Hematopoietic multipotent progenitor cell (in vitro differentiated cells): Measurements from ENCODE around the genes HDAC8 and DMRTC1.

GRCh38 chrX:72547939-72548728 lies 24.5 kb downstream of the HDAC8 start:
- CAGE, long polyA plus RNA: no peak

- CAGE, long polyA plus RNA: start-site peak on the minus strand at chrX:72572794-72572811, 45 reads
These were observed at the start of gene HDAC8 for GRCh38 chrX:72572328-72573459. TSS of gene HDAC8 (minus strand) at chrX:72572843.

DNA sequence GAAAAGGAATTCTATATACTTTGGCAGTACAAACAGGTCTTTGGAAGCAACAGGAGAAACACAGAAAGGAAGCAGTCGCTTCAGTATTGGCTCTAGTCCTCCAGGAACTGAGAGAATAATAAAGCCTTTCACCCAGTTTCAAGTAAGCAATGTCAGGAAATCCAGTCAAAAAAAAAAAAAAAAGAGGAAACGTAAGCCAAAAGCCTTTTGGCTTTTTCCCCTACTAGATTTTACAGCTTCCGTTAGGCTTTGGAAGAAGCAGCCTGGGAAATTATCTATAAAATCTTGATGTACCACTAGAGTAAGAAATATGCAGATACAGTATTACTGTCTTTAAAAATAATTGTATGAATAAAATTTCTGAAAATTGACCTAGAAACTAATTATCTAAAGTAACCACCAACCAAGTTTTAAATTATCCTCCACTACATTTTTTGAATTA lies 61.8 kb upstream of the HDAC8 start:
- CAGE, long polyA plus RNA: no peak

- CAGE, long polyA plus RNA: no peak
These were observed at the start of gene DMRTC1 for GRCh38 chrX:72943749-72944192. TSS of gene DMRTC1 (minus strand) at chrX:72943837.

GRCh38 chrX:73127679-73127951 lies 48.3 kb upstream of the PABPC1L2A start:
- CAGE, long polyA plus RNA: no peak

GRCh38 chrX:73525943-73526241 lies 37.1 kb upstream of the CHIC1 start:
- CAGE, long polyA plus RNA: no peak

GRCh38 chrX:73826447-73826960 lies 263.5 kb downstream of the CHIC1 start:
- CAGE, long polyA plus RNA: no peak

DNA sequence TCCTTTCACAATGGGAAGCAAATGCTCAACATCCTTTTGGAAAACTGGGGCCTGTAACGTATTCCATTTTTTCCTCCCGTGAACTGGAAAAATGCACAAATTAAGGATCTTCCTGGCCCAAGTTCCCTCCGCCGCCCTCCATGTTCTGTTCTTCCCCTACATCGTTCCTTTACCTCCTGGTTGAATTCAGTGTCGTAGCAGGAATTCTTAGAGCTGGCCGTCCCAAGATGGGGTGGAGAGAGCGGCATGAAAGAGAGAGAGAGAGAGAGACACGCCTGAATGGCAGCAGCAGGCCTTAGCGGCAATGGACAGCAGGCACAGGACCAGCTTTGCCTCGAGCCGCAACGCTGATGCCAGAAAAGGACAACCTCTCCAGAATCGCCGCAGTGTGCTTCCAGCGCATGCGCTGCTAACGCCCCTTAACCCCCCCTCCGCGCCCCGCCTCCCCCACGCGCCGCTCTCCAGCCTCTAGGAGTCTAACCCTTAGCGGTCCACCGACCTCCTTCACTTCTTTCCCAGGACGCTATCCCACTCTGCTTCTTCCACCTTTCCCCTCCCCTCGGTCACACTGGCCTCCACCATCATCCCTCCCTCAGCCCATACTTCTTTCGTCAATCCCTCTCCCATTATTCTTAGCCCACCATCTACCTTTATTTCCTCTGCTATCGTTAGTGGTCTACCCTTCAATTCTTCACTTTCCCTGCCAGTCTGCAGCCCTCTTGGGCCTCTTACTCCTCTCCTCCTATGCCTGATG lies 10.6 kb upstream of the ZCCHC13 start:
- CAGE, long polyA plus RNA: no peak

DNA sequence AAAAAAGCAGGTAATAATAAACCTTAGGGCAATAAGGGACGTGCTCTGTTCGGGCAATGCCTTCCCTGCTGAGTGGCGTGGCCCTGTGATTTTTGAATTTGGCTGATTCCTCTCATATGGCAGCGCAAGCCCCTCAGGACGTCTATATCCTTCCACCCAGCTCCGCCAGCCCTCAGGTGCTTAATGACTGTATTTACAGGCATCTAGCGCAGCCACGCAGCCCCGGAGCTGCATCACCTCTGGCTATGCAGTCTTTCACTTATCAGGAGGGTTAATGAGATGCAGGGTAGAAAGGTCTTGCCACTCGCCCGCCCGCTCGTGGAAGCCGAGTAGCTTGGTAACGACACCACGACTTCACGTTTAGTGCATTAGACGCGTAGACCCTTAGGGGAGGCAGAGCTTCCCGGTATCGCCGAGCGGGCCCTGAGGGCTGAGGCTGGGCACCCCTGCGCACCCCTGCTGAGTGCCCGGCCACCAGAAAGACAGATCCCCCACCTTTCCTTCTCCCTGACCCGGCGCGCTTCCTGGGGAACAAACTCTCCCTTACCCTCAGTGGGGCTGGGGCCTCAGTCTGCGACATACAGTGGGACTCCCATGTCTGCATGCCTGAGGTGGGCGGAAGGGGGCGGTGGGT lies 1.4 kb upstream of the SLC16A2 start:
- CAGE, long polyA plus RNA: no peak

DNA sequence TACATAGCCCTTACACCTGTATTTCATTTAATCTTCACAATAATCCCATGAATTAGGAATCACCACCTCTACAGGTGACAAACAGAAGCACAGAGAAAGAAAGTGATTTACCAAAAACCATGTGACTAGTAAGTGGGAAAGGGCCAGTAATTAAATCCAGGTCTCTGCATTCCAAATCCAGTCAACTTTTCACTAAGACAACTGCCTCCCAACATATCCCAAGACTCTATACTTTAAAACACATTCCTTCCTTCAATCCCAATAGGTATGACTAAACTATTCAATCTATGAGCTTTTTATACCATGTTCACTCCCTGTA lies 8.7 kb downstream of the RLIM start:
- CAGE, long polyA plus RNA: no peak

GRCh38 chrX:74794478-74794816 lies 130.8 kb downstream of the NEXMIF start:
- CAGE, long polyA plus RNA: no peak

DNA sequence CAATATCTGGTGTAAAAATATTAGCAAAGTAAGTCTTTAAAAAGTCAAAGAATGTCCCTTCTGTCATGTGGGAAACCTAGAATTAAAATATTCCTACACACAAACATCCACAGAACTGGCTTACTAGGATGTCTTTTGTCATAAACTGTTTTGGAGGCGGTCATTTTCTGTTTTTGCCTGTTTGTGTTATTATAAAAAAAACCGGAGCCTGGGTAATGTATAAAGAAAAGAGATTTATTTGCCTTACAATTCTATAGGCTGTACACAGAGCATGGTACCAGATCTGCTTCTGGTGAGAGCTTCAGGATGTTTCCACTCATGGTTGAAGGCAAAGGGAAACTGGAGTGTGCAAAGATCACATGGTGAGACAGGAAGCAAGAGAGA lies 79.4 kb upstream of the NEXMIF start:
- CAGE, long polyA plus RNA: no peak

- CAGE, long polyA plus RNA: no peak
These were observed 143.5 kb upstream of the PBDC1 start for GRCh38 chrX:76029271-76029921.

GRCh38 chrX:76174705-76175100 lies 1.8 kb downstream of the PBDC1 start:
- CAGE, long polyA plus RNA: no peak

GRCh38 chrX:76177541-76177877 lies 4.6 kb downstream of the PBDC1 start:
- CAGE, long polyA plus RNA: no peak

DNA sequence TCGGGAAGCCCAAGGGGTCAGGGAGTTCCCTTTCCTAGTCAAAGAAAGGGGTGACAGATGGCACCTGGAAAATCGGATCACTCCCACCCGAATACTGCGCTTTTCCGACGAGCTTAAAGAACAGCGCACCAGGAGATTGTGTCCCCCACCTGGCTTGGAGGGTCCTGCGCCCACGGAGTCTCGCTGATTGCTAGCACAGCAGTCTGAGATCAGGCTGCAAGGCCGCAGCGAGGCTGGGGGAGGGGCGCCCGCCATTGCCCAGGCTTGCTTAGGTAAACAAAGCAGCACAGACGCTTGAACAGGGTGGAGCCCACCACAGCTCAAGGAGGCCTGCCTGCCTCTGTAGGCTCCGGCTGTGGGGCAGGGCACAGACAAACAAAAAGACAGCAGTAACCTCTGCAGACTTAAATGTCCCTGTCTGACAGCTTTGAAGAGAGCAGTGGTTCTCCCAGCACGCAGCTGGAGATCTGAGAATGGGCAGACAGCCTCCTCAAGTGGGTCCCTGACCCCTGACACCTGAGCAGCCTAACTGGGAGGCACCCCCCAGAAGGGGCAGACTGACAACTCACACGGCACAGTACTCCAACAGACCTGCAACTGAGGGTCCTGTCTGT lies 413.4 kb downstream of the MAGEE1 start:
- CAGE, long polyA plus RNA: no peak

DNA sequence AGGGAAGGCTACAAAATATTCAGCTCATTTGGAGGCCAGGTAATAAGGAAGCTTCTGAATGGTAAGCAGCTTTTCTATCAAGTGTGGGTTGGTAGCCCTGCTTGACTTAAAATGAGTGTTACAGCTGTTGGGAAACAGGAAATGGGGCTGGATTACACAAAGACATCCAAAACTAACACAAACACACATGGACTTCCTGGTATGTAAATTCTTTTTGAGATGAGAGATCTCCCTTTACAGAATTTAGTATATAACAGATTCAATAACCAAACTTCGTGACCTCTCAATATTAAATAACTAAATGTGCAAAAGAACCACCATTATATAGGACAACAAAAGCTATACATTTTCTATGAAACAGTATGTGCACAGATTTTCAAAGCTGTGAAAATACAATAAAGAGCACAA lies 58.1 kb downstream of the FGF16 start:
- CAGE, long polyA plus RNA: no peak

GRCh38 chrX:77651996-77652513 lies 134.0 kb downstream of the ATRX start:
- CAGE, long polyA plus RNA: no peak

DNA sequence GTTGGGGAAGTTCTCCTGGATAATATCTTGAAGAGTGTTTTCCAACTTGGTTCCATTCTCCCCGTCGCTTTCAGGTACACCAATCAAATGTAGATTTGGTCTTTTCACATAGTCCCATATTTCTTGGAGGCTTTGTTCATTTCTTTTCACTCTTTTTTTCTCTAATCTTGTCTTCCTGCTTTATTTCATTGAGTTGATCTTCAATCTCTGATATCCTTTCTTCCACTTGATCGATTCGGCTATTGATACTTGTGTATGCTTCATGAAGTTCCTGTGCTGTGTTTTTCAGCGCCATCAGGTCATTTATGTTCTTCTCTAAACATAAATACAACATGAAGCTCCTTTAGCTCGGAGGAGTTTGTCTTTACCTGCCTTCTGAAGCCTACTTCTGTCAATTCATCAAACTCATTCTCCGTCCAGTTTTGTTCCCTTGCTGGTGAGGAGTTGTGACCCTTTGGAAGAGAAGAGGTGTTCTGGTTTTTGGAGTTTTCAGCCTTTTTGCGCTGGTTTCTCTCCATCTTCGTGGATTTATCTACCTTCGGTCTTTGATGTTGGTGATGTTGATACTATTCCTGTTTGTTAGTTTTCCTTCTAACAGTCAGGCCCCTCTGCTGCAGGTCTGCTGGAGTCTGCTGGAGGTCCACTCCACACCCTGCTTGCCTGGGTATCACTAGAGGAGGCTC lies 36.7 kb upstream of the ATRX start:
- CAGE, long polyA plus RNA: no peak

- CAGE, long polyA plus RNA: no peak
These were observed 5.6 kb upstream of the GPR174 start for GRCh38 chrX:79138698-79139386.